Mesenchymal stem cell of Wharton's jelly (primary cell): ENCODE measurements around the genes NAF1, NPY5R and GK3.

DNA sequence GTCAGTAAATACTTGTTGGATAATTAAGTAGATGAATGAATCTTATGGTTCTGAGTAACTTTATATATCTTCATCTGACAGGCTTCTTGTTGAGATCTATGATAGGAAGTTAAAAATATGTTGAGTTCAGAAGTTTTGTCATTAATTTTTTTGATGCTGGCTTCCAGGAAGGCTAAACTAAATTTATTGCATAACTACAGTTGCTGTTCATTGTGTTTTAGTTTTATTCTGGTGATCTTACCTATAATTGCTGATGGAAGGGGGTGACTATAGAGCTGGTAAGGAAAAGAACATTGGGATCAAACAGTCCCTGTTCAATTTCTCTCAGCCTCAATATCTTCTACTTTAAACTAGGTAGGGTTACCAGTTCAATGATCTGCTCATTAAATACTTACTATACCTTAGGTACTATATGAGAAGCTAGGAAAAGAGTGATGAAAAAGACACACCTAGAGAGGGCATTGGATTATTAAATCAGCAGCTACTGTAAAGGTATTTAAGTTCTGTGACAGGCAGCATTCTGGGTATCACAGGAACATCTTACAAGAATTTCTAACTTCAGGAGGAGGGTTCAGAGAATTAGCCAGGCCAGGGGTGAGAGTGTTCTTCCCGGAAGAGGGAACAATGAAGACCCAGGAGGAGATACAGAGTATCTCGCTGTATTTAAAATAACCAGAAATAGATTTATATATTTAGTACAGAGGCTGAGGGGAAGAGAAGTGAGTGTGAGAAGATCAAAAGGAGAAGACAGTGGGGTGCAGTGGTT is 186.5 kb downstream of the RAPGEF2 start:
- CAGE, long polyA plus RNA = no peak

DNA sequence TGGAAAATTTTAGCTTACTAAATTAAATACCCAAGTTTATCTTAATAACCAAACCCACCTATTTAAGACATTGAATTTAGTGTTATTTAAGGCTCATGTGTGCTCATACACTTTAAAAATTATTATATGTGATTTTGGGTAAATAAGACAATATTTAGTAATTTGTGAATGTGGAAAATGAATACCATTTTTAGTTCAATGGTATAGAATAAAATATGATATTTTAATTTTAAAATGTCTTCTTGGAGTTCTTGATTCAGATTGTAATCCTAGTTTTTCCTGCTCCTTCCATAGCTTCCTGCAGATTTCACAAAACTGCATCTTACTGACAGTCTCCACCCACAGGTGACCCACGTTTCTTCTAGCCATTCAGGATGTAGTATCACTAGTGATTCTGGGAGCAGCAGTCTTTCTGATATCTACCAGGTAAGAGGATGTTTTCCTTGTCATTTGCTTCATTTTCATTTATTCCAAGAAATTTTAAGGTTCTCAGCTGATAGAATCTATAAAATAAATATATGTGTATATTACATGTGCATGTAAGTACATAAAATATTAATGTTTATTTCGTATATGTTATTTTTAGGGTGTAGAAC is 201.3 kb downstream of the RAPGEF2 start:
- CAGE, long polyA plus RNA = no peak

DNA sequence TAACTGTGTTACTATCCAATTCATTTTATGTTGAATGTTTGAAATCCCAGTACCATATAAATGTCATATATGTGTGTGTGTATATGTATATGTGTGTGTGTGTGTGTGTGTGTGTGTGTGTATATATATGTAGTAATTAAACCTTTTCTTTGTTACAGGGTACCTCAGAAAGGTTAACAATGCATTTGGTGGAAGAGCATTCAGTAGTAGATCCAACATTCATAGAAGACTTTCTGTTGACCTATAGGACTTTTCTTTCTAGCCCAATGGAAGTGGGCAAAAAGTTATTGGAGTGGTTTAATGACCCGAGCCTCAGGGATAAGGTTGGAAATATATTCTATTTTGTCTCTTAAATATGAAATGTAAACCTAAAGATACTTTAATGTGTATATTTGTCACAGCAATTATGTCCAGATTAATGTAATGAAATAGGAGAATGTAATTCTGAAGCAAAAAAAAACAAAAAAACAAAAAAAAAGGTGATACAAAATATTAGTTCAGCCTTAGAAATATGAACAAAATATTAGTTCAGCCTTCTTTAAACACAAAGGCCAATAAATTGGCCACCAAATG is 227.4 kb downstream of the RAPGEF2 start:
- CAGE, long polyA plus RNA = no peak

GRCh38 chr4:161149539-161149938 is 1014.3 kb downstream of the FSTL5 start:
- CAGE, long polyA plus RNA = no peak

- CAGE, long polyA plus RNA = no peak
Measured at GRCh38 chr4:162684096-162684443, 482.6 kb downstream of the NAF1 start.

GRCh38 chr4:163161805-163162942 is 4.5 kb downstream of the NAF1 start:
- CAGE, long polyA plus RNA = no peak

- CAGE, long polyA plus RNA = no peak
Measured at GRCh38 chr4:163165992-163167085, at the start of gene NAF1. Gene NAF1 (minus strand): TSS chr4:163166890.

GRCh38 chr4:163343815-163344823 is at the start of gene NPY5R:
Gene NPY5R (plus strand): TSS chr4:163343892.
- CAGE, long polyA plus RNA = no peak

DNA sequence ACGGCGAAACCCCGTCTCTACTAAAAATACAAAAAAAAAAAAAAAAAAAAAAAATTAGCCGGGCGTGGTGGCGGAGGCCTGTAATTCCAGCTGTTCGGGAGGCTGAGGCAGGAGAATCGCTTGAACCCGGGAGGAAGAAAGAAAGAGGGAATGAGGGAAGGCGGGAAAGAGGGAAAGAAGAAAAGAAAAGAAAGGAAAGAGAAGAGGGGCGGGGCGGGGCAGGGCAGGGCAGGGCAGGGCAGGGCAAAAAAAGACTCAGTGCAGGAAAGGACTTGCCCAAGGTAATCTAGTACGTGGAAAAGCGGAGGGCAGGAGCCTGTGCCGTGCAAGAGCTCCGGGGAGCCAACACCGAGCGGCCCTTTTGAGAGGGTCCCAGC is 536 bp upstream of the TMA16 start:
- CAGE, long polyA plus RNA = no peak

- CAGE, long polyA plus RNA = no peak
Measured at GRCh38 chr4:164461764-164462323, 78.0 kb upstream of the MARCHF1 start.

- CAGE, long polyA plus RNA = no peak
Measured at GRCh38 chr4:165185420-165185927, 21.9 kb upstream of the KLHL2 start.

DNA sequence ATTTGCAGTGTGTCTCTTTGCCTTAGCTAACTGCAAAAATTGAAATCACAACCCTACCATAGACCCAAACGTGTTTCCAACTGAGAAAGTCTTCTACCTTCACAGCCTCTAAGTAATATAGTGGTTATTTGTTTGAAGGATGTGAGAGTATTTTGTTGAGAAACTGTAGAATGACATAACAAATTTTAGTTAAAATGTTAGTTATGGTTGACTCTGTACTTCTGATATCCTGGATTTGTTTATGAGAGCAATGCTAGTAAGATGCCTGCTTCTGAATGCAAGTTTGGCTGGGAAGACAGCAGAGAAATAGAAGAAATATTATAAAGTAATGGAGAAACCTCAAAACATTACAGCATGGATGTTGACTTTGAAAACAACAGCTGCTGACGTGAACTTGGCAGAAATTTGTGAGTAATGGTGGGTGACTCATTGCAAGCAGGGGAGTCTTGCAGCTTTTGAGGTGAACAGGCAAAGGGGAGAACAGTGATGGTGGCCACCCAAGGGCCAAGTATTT is 7.8 kb downstream of the KLHL2 start:
- CAGE, long polyA plus RNA = no peak

GRCh38 chr4:165279539-165279942 is at the start of gene GK3:
Gene GK3 (minus strand): TSS chr4:165279704.
- CAGE, long polyA plus RNA = no peak

GRCh38 chr4:165332009-165332875 is 4.8 kb downstream of the MSMO1 start:
- CAGE, long polyA plus RNA = no peak

DNA sequence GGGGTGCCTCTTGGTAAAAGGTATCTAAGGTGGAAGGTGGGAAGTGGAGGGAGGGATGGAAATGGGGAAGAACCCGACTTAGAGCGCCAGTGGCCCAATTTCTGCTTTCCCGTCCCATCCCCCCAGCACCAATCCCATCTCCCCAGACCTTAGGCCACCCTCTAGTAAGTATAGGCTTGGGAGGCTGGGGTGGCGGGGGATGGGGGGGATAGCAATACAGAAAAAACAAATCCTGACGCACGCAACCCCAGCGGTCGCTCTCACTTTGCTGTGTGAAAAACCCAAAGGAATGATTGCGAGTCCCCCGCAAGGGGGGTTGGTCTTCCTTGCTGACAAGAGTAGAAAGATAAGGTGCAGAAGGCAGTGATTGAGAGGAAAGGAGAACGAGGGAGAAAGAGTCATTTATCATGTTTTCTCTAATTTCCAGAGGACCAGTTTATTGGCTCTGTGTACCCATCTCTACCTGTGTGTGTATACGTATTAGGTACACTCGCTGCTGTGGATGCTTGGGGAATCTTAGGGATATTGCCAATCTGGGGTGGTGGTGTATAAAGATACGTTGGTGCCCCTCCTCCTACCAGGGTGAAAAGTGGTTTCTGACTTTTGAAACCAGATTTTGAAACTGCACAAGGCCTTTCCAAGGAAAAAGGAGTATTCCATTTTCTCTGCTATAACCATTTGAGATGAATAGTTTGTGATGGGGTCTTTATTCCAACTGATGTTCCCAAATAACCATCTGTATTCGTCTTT is 995 bp downstream of the CPE start:
- CAGE, long polyA plus RNA = no peak

DNA sequence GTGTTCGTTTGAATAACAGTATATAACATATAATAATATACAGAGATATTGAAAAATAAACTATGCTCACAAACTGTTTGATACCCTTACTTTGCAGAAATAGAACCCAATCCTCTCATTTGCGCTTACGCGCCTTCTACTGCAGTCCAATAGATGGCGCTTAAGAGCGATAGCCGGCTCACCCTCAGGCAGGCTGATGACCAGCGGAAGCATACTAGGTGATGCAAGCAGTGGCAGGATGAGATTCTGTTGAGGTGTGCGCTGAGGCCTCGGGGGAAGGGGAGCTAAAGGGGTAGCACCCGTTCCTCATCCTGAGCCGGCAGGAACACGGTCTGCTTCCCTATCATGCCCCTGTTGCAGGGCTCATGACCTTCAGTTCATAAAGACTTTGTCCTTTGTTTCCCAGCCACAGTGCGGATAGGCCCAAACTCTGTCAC is 628.9 kb downstream of the TLL1 start:
- CAGE, long polyA plus RNA = no peak

DNA sequence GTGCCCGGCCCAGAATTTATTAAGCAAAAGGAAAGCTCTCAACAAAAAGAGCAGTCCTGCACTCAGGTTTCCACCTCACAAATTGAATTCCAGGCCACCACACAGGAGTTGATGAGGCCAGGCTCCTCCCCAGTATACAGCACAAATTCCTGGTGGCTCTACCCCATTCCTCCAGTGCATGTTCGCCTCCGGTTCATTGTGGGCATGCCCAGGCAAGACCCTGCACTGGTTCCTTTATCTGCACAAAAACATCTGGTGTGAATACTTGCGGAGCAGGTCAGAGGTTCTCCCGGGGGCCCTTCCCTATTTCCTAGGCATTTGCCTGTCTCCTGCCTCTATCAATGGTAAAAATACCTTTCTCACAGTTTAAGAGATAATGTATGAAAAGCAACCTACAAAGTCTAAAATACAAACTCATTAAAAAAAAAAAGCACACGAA is 195.2 kb upstream of the ANXA10 start:
- CAGE, long polyA plus RNA = no peak

- CAGE, long polyA plus RNA = no peak
Measured at GRCh38 chr4:168587334-168588337, 90.8 kb downstream of the PALLD start.

GRCh38 chr4:168588918-168589610 is 92.2 kb downstream of the PALLD start:
- CAGE, long polyA plus RNA = no peak

DNA sequence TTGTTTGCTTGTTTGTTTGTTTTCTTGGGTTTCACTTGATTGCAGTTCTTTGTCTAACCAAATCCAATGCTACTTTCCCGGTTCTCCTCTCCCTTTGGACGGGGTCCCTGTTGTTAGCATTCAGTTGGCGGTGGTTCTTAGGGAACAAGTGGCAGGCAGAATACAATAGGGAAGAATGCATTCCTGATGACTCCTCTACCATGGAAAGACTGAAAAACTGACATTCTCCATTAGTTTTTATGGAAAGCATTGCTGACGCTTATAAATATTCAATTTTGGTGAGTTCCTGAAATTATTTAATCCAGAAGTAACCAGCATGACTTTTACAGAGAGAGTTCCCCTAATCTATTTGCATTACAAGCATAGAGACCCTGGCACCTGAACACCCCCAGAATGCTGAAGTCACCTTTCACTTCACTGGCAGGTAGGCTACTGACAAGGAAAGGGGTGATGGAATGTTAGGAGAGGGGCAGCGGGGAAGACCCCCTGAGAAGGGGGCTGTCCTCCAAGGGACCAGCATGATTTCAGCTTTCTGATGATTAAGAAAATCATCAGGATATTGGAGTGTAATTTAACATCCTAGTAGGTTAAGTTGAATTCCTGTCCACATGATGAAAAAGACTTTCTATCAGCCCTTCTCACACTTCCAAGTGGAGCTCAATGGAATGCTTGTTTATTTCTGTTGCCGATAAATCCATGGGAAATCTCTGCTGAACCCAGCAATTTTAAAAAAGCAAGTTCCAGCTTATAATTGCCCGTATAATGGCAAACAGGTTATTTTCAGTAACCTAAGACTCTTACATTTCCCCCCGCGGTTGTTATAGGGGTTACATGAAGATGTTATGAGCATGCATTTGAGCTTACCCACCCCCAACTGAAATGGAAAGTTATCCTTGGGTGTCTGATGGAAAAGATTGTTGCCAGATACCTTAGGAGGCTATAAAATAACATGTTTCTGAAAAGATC is 135.9 kb downstream of the PALLD start:
- CAGE, long polyA plus RNA = no peak